Epithelial cell of esophagus (primary cell): ENCODE results near the genes ATP6V0A1 and CCR10.

DNA sequence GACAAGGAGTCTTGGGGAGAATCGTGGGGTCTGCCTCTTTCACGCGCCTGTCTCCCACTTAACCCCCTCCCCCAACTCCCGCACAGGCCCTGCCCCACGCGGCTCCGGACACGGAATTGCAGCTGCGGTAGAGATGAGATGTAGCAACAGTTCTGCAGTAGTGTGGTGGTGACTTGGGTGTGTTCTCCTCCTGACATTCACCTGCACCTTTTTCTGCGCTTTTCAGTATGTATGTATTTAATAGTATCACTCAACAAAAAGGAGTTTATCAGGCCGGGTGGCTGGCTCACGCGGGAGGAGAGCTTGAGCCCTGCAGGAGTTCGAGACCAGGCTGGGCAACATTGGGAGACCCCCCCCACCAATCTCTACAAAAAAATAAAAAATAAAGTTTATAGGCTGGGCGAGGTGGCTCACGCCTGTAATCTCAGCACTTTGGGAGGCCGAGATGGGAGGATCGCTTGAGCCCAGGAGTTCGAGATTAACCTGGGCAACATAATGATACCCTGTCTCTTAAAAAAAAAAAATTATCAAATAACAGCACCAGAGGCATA lies 489 bp upstream of the KAT2A start:
- RRBS: no CpG with 5 or more reads among the region's 19 CpGs

DNA sequence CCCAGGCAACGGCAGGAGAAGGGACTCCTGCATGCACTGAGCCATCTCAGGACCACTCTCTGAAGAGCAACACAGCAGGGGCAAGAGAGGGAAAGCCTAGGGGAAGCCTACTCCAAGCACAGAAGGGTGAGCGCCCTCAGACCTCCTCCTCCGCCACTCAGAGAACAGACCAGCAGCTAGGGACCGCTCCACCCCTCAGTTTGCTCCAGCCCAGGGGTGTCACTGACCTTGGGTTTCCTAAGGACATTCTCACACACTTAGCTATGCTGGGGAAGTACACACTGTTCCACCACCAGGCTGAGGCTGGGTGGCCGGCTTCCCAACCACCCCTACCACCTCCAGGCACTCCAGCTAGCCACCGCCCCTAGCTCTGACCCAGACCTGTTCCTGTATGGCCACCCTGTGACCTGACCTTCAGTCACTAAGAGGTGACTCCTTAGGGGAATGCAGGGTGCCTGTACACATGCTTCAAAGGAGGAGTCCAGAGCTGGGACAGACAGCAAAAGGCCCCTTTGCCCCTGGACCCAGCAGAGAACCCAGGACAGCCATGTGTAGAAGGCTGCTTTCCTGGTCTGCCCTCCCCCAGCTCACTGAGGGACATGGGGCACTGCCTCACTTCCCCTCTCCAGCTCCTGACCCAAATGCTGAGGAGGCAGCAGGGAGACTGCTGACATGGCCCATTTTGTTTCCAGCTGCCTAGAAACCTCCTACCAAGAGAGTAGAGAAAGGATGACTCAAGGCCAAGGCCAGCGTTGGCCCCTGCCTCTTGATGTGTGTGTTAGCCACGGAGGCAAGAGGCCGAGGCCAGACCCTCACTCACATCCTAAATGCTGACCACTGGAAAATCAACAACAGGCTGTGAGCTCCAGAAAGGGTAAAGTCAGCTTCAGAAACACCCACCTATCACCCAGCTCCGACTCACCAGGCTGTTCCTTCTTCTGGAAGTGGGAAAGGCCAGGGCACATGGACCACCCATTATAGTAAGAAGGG lies 6.7 kb downstream of the HSPB9 start:
- RRBS: no CpG with 5 or more reads among the region's 10 CpGs

DNA sequence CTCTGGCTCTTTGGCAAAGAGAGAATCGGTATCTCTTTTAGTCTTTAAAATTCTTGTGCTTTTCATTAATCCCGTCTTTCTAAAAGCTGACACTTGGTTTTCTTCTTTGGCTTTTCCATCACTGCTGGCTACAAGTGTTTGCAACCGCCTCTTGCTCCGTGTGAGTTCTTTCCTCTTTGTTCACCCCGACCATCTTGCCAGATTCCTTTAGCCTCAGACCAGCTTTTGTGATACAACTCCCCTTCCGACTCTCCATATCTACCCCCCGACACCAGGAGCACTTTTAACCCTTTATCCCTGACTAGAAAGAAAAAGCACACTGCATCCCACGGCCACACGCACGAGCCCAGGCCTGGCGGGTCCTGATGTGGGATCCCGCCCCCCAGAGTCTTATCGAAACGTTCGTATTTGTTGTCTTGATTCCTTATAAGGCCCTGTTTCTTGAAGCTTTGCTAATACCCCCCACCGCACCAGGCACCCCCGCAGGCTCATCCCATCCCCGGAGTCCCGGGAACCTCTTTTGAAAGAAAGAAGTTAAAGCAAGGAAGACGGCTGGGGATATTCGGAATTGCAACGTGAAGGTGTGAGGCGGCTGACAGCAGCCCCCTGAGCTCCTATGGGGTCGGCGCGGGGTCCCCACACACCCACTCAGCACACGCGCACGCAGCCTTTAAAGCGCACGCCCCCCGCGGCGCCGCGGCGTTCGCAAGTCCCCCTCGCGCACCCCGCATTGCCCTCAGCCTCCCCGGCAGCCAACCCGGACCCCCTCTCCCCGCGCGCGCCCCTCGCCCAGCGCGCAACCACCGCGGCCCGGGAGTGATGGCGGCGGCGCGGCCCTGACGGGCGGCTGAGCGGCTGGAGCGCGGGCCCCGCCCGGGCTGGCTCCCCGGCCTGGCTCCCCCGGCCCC lies 626 bp downstream of the STAT5B start:
- RRBS: 2% methylated on average over 22 of the region's 66 CpGs

GRCh38 chr17:42288614-42288933 lies 276 bp downstream of the STAT5A start:
- RRBS: 3% methylated on average over 9 of the region's 32 CpGs

GRCh38 chr17:42302481-42302680 lies 14.1 kb downstream of the STAT5A start:
- RRBS: no CpG with 5 or more reads among the region's 3 CpGs

- RRBS: no CpG with 5 or more reads among the region's 10 CpGs
Measured at GRCh38 chr17:42400075-42401106, 12.1 kb upstream of the STAT3 start.

- RRBS: 2% methylated on average over 6 of the region's 36 CpGs
Measured at GRCh38 chr17:42458524-42459064, at the start of gene ATP6V0A1. TSS of gene ATP6V0A1 (plus strand) at chr17:42458878.

DNA sequence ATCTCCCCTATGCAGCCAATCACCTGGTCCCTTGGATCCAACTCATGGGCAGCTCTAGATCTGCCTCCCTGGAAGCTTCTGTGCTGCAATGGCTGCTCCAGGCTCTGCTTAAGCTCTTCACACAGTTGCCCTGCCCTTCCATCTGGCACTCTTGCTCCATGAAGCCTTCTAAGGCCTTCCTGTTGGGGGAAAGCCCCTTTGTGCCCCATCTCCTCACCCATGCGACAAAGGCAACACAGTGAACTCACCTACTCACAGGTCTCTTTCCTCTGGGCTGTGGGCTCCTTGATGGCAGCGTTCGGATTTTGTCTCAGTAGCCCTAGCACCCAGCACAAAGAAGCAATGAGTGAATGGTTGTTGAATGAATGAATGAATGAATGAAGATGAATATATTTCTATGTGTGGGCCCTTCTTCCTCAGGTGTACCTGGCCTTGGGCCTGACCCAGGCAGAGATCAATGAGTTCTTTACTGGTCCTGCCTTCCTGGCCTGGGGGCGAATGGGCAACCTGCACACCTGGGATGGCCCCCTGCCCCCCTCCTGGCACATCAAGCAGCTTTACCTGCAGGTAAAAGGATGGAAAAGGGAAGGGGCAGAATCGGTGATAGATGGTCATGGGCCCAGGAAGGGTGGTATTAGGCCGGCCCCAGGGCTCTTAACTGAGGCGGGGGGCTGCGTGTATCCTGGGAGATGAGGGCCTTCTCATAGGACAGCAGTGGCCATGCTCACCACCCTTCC lies 2.0 kb downstream of the NAGLU start:
- RRBS: no CpG with 5 or more reads among the region's 8 CpGs

- RRBS: no CpG with 5 or more reads among the region's 11 CpGs
Measured at GRCh38 chr17:42553865-42554147, 1.1 kb downstream of the HSD17B1 start.

- RRBS: no CpG with 5 or more reads among the region's 5 CpGs
Measured at GRCh38 chr17:42579272-42580450, 2.1 kb upstream of the PSMC3IP start.

- RRBS: no CpG with 5 or more reads among the region's 5 CpGs
Measured at GRCh38 chr17:42623946-42624576, 14.6 kb downstream of the TUBG1 start.

DNA sequence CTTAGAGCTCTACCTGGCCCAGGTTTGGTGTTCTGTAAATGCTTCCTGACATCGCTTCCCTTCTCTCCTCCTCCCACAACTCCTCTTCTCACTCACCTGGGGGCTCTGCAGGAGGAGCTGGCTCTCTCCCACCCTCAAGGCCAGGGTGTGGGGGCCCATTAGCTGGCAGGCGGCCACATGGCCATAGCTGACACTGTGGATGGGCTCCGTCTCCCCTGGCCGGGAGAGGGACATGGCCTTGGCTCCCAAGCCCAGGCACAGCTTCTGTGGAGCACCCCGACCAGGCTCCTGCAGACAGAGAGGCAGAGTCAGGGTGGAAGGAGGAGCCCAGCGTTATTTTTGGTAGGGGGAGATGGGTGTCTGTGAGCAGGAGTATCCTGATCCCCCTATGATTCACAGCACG lies 7.5 kb downstream of the PLEKHH3 start:
- RRBS: no CpG with 5 or more reads among the region's 7 CpGs

GRCh38 chr17:42674771-42675875 lies 1.7 kb downstream of the PLEKHH3 start:
- RRBS: 2% methylated on average over 5 of the region's 33 CpGs

- RRBS: no CpG with 5 or more reads among the region's 20 CpGs
Measured at GRCh38 chr17:42677204-42677683, 450 bp upstream of the PLEKHH3 start.

GRCh38 chr17:42681754-42682161 lies at the start of gene CCR10:
TSS of gene CCR10 (minus strand) at chr17:42681843.
- RRBS: no CpG with 5 or more reads among the region's 9 CpGs

DNA sequence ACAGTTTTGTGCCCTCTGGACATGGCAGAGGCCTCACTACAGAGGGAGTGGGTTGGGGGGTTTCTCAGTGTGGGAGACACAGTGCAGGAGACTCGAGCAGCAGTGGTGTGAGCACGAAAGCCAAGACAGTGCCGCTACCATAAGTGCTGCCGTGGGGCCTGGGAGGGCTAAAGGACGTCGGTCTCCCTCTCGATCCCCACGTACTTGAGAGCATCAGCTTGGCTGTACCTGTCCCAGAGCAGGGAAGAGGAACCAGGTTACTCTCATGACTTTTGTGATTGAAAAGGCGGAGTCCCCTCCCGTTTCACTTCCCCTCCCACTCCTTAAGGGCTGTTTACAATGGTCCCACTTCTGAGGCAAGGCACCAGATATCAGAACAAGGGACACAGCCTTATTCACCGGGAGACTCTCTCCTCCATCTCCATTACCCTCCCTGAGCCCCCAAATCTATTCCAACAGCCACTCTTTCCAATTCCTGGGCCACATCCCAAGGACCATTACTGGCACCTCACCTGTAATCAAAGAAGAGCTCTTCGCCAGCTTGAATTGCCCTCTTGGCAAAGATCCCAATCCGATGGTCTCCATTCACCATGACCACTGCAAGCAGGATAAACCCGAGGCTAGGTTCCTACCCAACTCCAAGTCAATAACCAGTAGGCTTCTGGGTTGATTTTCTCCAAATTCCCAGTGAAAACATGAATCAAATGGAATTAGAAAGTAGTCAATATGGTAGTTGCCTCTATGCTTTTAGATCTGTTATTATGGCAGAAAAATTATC lies 20.2 kb downstream of the CNTNAP1 start:
- RRBS: no CpG with 5 or more reads among the region's 14 CpGs

DNA sequence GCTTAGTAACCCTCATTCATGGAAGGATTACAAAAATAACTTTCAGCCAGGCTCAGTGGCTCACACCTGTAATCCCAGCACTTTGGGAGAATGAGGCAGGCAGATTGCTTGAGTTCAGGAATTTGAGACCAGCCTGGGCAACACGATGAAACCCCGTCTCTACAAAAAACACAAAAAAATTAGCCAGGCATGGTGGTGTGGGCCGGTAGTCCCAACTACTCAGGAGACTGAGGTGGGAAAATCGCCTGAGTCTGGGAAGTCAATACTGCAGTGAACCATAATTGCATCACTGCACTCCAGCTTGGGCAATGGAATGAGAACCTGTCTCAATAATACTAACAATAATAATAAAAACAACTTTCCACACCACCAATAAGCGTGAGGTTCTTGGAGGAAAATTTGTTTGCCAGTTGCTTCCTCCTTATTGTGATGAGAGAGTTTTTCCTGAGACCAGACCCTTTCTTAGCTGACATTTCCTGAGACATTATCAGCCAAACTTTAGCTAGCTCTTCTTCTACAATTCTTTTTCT lies 3.4 kb upstream of the EZH1 start:
- RRBS: no CpG with 5 or more reads among the region's 5 CpGs

- RRBS: 40% methylated on average over 12 of the region's 24 CpGs
Measured at GRCh38 chr17:42783875-42784392, 3.5 kb downstream of the WNK4 start.

DNA sequence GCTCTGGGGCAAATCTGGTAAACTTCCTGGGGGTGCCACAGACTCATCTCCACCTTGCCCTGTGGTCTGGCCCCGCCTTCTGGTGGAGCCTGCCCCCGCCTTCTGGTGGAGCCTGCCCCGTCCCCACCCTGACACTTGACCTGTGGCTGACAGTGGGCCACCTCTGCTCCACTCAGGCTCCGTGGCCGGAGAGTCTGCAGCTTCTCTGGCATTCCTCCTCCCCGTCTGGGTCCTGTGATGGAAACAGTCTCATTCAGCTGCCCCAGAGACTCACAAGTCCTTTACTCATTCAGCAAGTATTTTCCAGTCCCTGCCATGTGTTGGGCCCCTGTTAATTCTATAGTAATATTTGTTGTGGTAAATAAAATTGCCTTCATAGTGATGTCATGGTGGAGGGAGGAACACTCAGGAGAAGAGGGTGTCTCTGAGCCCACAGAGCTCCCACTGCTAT lies 21.0 kb upstream of the G6PC1 start:
- RRBS: no CpG with 5 or more reads among the region's 6 CpGs

DNA sequence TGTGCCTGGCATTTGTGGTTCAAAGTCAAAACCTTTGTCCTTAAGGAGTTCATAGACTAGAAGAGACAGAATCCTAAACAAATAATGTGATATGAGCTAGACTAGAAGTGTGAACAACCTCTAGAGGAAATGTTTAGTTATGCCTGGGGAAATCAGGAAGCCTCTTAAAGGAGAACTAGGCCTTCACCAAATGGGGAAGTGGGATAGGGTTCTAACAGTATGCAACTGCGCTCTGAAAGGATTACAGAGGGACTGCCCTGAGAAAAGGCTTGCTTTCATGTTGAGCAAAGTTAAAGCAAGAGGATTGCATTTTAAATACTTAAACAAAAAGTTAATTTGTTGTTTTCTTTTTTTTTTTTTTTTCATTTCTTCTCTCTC lies 4.9 kb downstream of the RUNDC1 start:
- RRBS: no CpG with 5 or more reads among the region's 1 CpG